Skin of body (tissue), 2 donors: ENCODE measurements around a stretch of chr17.

- RAMPAGE, long total RNA, result no peak
These were observed 1.9 kb downstream of the SEPTIN9 start for GRCh38 chr17:77283115-77283632.

DNA sequence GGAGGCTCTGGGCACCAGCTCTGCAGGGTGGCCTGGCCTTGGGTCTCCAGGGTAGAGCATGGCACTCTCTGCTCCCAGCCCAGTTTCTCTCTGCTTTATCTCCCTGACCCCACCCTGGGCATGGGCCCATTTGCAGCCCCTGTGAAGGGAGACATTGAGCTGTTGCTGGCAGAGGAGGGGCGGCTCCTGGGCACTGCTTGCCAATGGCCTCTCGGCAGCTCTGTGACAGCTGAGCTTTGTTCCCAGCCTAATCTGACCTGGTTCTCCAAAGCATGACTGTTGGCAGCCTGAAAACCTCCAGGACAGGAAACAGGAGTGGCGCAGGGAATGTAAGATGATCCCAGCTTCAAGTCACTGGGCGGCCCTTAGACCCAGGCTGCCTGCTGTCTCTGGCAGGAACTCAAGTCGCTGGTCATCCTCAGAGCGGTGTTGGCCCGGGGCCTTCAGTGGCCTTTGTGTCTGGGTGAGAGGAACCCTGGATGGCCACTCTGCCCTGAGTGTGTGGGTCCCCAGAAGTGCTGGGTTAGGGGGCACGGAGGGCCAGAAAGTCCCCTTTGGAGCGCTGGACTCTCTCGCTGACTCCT lies 6.3 kb downstream of the SEPTIN9 start:
- RAMPAGE, long total RNA, result no peak

- RAMPAGE, long total RNA, result no peak
These were observed 73.2 kb downstream of the SEPTIN9 start for GRCh38 chr17:77354305-77355176.

GRCh38 chr17:77388141-77389164 lies 107.2 kb downstream of the SEPTIN9 start:
- RAMPAGE, long total RNA, result no peak

- RAMPAGE, long total RNA, result no peak
These were observed 160.0 kb downstream of the SEPTIN9 start for GRCh38 chr17:77440975-77442041.

DNA sequence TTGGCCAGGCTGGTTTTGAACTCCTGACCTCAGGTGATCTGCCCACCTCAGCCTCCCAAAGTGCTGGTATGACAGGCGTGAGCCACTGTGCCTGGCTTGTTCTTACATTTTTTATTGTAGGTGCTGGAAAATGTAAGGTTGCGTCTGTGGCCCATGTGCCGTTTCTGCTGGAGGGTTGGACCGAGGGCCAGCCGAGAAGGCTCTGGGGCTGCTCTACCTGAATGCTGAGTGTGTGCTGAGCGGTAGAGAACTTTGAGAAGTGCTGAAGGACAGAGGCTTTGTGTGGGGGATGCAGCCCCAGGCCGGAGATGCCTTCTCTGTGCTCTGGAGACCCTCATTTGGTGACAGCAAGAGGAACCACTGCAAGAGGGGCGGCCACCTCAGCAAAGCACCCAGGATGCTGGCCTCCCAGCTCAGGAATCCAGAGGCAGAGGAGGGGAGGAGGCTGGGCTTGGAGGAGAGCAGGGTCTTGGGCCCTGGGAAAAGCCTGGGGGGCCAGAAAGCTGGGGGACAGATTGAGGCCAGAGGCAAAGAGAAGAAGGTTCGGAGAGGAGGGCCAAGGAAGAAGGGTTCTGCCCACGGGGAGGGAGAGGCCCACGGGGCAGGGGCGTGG lies 167.8 kb downstream of the SEPTIN9 start:
- RAMPAGE, long total RNA, result no peak

DNA sequence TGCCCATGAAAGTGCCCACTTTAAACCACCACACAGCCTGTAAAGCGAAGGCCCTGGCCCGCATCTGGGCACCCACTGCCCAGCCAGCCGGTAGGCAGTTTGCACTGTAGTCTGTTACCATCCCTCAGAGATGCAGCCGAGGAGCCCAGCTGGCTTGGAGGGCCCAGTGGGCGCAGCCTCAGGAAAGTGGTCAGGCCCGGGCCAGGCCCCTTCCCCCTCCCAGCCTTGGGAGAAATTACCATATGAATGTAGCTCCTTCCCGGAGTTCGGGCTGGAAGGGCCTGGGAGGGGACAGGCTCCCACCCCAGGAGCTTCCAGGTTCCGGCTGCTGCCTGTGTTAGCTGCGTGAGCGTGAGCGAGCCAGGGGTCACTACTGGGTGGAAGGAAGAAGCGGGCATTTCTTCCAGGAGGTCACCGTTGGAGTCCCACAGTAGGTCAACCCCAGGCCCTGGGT lies 184.9 kb downstream of the SEPTIN9 start:
- RAMPAGE, long total RNA, result no peak

GRCh38 chr17:77489670-77490471 lies 208.6 kb downstream of the SEPTIN9 start:
- RAMPAGE, long total RNA, result no peak

DNA sequence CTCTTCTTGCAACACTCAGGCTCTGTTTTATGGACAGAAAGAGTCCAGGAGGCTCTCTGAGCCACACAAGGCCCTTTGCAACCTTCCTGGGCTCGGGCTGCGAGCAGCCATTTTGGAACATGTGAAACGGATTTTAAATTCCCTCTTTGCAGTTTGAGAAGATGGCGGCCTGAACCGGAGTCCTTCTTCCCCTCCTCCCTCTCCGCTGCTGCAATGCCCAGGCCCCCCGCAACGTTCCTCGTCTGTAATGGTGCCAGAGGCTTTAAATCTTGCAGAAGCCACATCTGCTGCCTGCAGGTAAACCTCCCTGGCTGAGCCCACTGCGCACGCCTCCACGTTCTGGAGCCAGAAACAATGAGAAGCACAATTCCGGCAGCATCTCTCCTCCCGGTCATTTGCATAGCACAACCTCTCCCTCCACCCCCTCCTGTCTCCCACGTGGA lies 245.6 kb downstream of the SEPTIN9 start:
- RAMPAGE, long total RNA, result no peak

- RAMPAGE, long total RNA, result no peak
These were observed 246.1 kb downstream of the SEPTIN9 start for GRCh38 chr17:77527292-77527974.

- RAMPAGE, long total RNA, result no peak
These were observed 273.8 kb downstream of the SEPTIN9 start for GRCh38 chr17:77555178-77555499.

DNA sequence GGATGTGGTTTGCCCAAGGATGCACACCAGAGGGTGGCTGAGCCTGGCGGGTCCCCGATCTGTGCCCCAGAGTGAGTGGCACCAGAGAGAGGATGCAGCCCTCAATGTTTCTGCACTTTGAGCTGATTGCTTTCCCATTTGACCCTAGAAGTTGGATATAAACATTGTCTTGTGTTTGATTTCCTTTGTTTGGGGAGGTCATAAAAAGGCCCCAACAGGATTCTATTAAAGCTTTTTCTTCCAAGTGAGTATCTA lies 329.3 kb downstream of the SEPTIN9 start:
- RAMPAGE, long total RNA, result no peak

DNA sequence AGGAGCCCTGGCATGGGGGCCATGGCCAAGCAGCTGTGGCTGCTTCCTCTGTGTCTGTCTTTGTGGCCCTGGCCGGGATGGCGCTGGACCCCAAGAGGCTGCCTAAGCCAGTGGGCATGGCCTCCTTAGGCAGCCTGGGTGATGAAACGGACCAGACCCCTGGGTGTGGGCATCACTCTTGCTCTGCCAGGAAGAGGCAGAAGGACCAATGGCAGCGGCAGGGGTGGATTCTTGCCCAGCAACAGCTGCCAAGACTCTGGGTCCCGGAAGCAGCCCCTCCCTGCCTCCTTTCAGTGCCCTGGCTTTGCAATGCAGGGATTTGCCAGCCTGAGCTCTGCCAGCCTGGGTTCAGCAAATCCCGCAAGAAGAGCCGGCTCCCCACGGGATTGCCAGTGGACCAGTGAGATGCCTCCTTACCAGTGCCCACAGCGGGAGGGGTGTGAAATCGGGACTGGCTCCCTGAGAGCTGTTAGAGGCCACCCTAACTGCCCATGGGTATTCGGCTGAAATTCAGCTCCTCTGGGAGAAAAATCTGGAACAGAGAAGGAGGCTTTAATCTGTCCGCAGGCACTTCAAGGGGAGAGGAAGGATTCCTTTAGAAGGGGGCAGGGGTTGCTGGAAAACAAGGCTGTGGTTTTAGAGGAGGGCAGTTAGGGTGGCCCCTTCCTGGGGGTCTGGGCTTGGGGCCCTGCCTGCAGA lies 179.4 kb upstream of the TNRC6C start:
- RAMPAGE, long total RNA, result no peak

GRCh38 chr17:77970323-77970943 lies 11.9 kb downstream of the TNRC6C start:
- RAMPAGE, long total RNA, result no peak

GRCh38 chr17:77983034-77983272 lies 24.4 kb downstream of the TNRC6C start:
- RAMPAGE, long total RNA, result no peak

GRCh38 chr17:78154835-78155180 lies 8.6 kb downstream of the C17orf99 start:
- RAMPAGE, long total RNA, result no peak

- RAMPAGE, long total RNA, result no peak
These were observed 2.0 kb downstream of the TK1 start for GRCh38 chr17:78184754-78185259.

DNA sequence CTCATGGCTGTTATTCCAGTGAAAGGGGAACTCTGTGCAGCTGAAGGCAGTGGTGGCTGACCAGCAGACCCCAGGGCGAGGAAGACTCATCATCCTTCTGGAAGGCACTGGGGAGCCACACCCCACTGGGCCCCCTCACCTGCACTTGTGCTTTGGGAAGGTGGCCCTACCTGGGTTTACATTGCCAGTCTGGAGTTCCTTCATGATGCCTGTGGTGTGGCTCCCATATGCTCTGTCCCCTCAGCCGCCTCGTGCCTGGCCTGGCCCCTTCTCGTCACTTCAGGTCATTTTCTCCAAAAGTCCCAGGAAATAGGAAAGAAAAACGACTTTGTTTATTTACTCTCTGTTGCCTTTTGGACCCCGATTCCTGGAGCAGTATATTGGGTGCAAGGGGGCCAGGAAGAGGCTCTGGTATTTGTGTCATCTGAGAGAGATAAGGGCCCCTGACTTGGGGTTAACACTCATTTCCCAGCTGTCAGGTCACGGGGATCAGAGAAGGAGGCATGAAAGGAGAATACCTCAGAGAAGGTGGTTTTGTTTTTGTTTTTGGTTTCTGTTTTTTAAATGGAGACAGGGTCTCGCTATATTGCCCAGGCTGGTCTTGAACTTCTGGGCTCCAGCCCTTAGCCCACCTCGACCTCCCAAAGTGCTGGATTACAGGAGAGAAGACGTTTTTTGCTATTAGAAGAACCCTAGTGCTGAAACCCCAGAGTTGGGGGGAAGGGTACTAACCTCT lies 4.8 kb downstream of the SOCS3 start:
- RAMPAGE, long total RNA, result no peak

GRCh38 chr17:78358529-78359358 lies 1.1 kb downstream of the SOCS3 start:
- RAMPAGE, long total RNA, result no peak

- RAMPAGE, long total RNA, result no peak
These were observed 3.2 kb downstream of the PGS1 start for GRCh38 chr17:78381289-78382431.